Colon Carcinoma Metastatic in the Brain (tissue), 2 donors: ENCODE measurements around a stretch of chr16.

DNA sequence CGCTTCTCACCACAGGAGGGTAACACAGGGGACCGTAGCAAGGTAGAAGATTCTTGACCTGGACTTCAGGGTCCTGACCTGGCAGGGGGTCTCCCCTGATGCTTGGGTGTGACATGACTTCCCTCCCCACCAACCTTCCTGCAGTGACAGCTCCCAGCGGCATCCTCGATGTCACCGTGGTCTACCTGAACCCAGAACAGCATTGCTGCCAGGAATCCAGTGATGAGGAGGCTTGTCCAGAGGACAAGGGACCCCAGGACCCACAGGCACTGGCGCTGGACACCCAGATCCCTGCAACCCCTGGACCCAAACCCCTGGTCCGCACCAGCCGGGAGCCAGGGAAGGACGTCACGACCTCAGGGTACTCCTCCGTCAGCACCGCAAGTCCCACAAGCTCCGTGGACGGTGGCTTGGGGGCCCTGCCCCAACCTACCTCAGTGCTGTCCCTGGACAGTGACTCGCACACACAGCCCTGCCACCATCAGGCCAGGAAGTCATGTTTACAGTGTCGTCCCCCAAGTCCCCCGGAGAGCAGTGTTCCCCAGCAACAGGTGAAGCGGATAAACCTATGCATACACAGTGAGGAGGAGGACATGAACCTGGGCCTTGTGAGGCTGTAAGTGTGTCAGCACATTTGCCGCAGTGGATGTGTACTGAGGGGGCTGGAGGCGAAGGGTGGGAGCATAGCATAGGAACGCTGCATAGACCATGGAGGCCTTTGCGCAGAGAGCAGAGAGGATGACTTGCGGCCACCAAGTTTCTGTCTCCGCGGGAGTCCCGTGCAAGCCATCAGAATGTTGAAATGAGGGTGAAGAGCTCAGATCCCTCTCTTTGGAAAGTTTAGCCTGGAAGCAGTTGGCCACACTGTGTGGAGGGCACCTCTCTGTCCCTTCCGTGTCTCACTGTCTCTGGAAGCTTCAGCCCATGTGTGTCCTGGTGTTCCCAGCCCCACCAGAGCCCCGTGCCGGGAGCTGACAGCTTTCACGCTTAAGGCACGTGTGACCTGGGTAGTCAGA lies 3.2 kb upstream of the TEDC2 start:
- PRO-cap, 2 experiments: peak in 1 of 2 experiments; most common minus-strand start position 329 of the sequence (in 1)

GRCh38 chr16:2466810-2467907 lies 3.9 kb upstream of the NTN3 start:
- PRO-cap, 2 experiments: no peak in any of the 2 experiments

- PRO-cap, 2 experiments: no peak in any of the 2 experiments
Observed at GRCh38 chr16:2472030-2473238, 1.3 kb downstream of the NTN3 start.

DNA sequence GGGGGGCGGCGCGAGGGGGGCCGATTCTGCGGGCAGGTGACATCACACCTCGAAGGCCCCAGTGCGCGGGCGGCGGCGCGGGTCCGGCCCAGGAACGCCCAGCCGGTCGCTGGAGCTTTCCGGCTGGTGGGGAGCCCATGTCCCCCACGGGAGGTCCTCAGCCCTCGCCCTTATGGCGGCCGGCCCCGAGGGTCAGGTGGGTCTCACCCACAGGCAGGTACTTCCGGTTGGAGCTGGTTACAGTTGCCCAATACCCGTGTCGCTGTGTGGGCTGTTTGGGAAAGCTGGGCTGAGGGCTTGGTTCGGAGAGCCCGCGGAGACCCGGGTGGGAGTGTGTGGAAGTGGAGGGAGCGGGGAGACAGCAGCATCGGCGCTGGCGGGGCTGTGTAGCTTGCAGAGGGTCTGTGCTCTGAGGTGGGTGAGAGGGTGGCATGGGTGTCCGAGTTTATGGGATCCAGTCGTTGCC lies 805 bp downstream of the ATP6V0C start:
- PRO-cap, 2 experiments: no peak in any of the 2 experiments

DNA sequence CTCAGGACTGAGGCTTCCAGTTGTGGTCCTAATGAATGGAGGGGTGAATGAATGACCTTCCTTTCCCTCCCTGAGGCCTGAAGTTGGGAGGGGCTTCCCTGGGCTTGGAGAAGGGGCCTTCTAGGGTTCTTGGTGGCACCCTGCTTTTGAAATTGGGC lies 1.1 kb downstream of the ATP6V0C start:
- PRO-cap, 2 experiments: no peak in any of the 2 experiments

- PRO-cap, 2 experiments: no peak in any of the 2 experiments
Observed at GRCh38 chr16:2519015-2519684, 1.0 kb upstream of the AMDHD2 start.

DNA sequence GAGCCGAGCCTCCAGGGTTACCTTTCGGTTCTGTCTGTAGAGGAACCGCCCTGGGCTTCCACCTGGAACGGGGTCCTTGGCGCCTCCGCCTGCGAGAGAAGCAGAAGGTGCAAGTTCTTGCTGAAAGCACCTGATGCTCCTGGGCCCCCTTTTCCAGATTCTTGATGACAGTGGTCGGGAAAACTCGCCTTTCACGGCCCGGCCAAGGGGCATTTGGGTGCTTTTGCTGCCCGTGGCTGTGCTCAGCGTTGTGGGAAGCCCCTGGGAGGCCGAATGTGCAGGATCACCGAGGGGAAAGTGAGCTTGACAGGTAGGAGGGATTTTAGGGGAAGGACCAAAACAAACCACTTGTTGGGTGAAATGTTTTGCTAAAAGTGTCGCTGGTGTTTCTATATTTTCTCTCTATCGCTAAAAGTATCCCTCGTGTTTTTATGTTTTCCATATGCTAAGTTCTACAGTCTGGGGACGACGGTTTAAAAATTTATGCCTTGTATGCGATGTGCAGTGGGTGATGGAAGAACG lies 702 bp downstream of the PDPK1 start:
- PRO-cap, 2 experiments: no peak in any of the 2 experiments

DNA sequence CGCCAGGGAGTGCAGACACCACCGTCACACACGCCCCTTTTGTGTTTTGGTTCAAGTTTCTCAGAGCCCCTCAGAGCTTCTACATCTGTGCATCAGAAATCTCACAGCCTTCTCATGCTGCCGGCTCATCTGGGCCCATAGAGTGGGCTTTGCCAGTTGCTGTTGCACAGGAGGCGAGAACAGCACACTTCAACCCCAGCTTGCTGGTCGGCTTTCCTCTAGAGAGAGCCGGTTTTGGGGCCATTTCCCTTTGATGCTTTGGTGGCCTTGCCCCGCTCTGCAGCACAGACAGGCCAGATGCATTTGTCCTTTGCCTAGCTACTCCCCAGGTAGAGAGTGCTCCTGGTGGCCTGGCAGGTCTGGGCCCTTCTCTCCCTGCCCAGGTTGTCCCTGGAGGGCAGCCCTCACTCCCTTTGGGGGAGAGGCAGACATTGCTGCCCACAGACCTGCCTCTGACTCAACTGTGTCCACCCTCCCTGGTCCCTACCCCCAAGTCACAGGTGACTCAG lies 61.0 kb downstream of the PDPK1 start:
- PRO-cap, 2 experiments: no peak in any of the 2 experiments

GRCh38 chr16:2704061-2704304 lies 16.0 kb downstream of the PRSS27 start:
- PRO-cap, 2 experiments: no peak in any of the 2 experiments

DNA sequence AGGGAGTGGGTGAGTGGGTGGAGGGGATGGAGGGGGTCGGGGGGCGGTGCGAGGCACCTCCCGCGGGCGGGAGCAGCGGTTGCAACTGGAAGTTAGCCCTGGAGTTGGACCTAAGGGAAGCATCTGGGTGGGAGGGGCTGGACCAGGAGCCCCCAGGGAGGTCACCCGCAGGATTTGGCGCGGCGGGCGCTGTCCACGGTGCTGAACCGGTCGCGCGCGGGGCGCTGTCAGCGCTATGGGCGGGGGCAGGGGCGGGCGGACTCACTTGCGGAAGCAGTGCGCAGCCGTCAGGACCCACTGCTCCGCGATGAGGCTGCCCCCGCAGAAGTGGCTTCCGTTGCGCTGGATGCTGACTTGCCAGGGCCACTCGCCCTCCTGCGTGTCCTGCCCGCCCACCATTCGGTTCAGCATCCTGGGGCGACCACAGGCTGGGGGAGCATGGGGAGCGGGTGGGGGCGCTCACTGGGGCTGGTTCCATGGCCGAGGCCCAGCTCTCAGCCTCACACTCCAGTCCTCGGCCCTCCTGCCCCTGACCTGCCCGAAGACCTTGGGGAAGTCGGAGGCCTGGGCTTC lies 4.5 kb downstream of the PRSS27 start:
- PRO-cap, 2 experiments: no peak in any of the 2 experiments

- PRO-cap, 2 experiments: no peak in any of the 2 experiments
Observed at GRCh38 chr16:2753240-2753556, 760 bp downstream of the SRRM2 start.

GRCh38 chr16:2772785-2773321 lies 4.2 kb downstream of the ELOB start:
- PRO-cap, 2 experiments: no peak in any of the 2 experiments

- PRO-cap, 2 experiments: no peak in any of the 2 experiments
Observed at GRCh38 chr16:2799613-2800321, 1.5 kb downstream of the PRSS41 start.

- PRO-cap, 2 experiments: no peak in any of the 2 experiments
Observed at GRCh38 chr16:2841888-2842257, 11.8 kb downstream of the ZG16B start.

GRCh38 chr16:3051374-3051947 lies 5.1 kb downstream of the MMP25 start:
- PRO-cap, 2 experiments: no peak in any of the 2 experiments

DNA sequence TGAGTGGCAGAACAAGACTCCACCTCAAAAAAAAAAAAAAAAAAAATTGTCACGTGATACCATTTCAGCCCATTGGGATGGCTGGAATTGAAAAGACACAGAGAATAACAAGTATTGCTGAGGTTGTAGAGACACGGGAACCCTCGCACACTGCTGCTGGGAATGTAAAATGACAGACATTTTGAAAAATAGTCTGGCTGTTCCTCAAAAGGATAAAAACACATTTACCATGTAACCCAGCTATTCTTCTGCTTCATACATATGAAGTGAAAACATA lies 2.8 kb upstream of the IL32 start:
- PRO-cap, 2 experiments: no peak in any of the 2 experiments

GRCh38 chr16:3063804-3064580 lies 1.4 kb upstream of the IL32 start:
- PRO-cap, 2 experiments: no peak in any of the 2 experiments

DNA sequence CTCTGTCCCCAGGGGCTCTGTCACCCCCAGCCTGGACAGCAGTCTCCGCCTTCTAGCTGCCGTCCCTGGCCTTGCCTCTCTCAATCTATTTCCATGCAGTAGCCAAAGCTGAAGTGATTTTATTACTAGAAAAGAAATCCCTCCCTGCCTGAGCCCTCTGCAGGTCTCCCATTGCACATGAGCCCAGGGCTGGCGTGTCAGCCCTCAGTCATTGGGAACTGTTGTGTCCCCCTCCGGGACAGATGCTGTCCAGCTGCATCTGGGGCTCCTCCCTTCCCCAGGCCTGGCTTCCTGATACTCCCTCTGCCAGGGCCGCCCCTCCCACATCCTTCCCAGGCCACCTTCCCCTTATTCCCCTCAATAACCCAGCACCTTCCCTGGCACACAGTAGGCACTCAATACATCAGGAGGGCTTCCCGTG lies 11.3 kb downstream of the ZSCAN10 start:
- PRO-cap, 2 experiments: no peak in any of the 2 experiments

DNA sequence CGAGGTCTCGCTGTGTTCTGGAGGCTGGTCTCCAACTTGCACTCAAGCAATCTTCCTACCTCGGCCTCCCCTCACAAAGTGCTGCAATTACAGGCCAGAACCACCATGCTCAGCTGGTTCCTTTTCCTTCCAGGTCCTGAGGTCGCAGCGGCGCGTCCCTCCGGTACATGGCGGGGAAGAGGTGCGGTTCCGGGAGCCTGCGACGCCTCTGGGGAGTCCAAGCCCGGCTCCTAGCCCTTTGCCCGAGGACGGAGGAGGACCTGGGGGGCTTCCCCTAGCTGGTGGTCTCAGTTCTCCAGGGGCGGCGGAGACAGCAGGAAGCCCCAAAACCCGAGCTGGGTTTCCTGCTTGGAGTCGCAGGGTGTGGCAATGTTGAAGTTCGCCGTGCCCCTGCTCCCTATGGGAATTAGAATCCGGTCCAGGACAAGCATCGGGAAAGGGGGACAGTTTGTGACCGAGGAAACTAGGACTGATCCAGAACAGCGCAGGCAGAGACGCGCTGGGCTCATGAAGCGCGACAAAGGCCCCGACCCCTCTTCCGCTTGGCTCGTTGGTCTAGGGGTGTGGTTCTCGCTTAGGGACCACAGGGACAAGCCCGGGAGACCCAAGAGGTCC lies 25.1 kb downstream of the ZNF213 start:
- PRO-cap, 2 experiments: no peak in any of the 2 experiments

- PRO-cap, 2 experiments: no peak in any of the 2 experiments
Observed at GRCh38 chr16:3195942-3196227, 39.1 kb downstream of the ZNF200 start.